Jejunum (tissue), 1 donor: ENCODE results near the genes MAML2, CEP126 and GRIA4.

DNA sequence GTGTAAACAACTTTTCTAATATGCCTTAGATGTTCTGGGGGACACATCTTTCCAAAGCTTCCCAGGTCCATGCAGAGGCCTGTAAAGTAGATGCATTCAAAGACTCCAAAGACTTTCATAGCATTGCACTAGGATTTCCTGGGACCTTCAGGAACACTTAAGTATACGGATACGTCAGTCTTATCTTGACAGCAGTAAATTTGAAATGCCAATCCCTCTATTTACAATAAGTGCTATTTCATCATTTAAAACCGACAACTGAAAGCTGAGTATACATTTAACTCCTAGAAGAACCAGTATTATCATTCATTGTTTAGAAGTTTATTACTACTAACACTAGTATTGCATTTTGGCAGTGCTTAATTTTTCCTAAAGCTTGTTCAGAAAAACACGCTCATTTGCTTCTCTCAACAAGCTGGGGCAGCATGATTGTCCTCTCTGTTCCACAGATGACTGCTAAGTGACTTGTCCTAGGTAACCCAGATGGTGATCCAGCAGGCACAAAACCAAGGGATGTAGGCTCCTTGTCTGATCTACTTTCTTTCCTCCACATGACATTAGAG is 5.5 kb downstream of the MAML2 start:
- PRO-cap = no peak

DNA sequence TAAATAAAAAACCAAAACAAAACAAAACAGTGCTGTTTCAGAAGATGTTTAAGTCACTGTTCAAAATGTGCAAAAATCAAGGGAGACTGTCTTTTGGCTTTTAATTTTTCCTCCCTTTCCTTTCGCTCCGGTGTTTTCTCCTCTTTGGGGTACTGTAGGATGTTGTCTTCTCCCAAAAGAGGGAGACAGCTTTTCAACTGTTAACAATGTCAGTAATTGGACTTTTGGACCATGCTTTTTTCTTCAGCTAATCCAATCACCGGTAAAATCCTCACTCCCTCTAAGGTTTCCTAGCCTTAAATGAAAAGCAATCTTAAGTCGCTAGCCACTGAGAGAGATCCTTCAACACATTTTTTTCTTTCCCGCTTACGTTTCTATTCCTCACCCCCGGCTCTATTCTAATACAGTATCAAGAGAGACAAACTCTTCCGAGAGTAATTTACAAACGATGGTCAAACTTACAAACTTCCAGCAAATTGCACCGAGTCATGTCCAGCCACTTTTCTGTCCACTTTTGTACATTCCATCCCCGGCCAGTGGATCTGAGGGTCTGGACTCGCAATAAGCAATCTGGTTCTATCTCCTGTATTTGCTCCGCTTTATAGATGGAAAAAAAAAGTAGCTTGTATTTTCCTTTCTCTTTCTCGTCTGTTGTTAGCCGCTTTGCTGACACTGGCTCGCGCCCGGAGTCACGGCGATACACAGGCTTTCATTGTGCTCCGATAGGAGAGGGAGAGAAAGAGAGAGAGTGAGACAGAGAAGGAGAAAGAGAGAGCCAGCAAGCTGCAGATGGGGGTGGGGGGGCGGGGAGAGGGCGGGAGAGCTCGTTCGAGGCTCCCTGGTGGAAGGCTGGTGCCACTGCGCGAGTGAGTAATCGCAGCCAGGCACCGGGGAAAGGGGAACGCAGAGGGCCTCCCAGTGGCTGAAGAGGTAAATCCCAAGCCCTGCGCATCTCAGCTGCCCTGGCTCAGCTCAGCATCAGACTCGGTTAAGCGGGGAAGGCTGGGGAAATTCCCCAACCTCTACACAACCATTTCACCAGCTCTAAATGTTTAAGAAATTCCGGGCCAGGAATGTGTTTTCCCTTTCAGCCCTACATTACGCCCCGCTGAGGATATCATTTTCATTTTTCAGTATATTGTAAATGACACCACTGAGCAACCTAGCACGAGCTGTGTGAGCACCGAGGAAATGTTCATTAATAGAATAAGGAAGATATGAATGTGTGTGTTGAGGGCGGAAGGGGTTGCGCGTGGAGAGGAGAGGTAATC is at the start of gene MAML2:
TSS of gene MAML2 (minus strand) at position 750 of the 1,271 bp plus-strand sequence.
- PRO-cap = unidirectional peak, plus-strand start at position 324 of the sequence; unidirectional peak, minus-strand start at position 572 of the sequence

- PRO-cap = no peak
These were observed 232.4 kb downstream of the JRKL start for GRCh38 chr11:96622161-96622651.

GRCh38 chr11:99069926-99070305 is 49.2 kb downstream of the CNTN5 start:
- PRO-cap = no peak

DNA sequence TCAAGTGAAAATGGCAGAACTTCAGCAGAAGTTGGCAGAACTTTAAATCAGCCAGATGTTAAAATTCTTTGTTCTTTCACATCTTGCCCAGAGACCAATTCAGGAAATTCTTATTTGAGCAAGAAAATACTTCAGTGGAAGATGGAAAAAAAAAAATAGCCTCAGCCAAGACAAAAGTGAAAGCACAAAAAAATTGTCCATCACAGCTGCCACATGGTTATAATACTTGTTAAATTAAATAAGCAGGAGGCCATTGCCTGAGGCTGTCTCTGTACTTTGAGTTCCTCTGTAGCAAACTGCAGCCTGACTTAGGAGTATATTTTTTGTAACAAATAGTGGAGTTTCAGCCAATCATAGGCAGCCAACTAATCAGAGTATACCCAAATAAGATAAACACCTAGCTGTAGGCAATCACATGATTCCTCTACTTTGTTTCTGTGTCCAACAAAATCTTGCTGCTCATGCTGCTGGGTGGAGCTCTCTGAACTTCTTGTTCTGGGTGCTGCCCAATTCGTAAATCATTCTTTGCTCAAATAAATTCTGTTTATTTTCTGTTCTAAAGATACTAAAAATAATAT is 5.2 kb upstream of the CEP126 start:
- PRO-cap = no peak

- PRO-cap = bidirectional peak, plus-strand start at chr11:101915028, minus-strand start at chr11:101914871
These were observed at the start of gene CEP126 for GRCh38 chr11:101914778-101915560. Gene CEP126, plus strand, starts transcription at chr11:101915010.

DNA sequence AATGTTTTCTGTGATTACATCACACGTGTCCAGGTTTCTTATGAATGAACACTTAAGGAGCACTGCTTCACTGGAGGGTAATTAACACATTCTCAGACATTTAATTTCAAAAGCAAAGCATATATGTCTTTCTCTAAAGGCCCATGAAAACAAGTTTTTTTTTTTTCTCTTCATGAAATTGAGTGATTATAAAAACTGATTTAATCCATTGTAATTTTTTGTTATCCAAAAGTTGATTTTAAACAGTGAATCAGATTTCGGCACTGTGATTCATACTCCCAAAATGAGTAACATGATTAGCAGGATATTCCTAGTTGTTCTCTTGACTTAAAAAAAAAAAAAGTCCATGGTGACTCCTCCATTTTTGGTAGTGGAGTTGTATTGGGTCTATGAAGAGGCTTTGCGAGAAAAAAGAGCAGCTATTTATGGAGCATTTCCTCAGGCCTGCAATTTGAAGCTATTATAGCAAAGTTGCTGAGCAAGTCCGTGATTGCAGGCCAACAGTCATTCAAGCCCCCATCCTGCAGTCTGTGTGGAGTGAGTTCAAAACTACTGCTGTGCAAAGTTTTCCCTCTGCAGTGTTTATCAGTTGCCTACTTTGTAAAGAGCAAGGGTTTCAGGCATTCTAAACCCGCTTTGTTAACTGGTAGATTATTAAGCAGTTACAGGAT is 28.8 kb downstream of the YAP1 start:
- PRO-cap = no peak

- PRO-cap = no peak
These were observed 61.0 kb downstream of the YAP1 start for GRCh38 chr11:102171076-102171732.

GRCh38 chr11:102221565-102222242 is 95.6 kb upstream of the BIRC3 start:
- PRO-cap = no peak

DNA sequence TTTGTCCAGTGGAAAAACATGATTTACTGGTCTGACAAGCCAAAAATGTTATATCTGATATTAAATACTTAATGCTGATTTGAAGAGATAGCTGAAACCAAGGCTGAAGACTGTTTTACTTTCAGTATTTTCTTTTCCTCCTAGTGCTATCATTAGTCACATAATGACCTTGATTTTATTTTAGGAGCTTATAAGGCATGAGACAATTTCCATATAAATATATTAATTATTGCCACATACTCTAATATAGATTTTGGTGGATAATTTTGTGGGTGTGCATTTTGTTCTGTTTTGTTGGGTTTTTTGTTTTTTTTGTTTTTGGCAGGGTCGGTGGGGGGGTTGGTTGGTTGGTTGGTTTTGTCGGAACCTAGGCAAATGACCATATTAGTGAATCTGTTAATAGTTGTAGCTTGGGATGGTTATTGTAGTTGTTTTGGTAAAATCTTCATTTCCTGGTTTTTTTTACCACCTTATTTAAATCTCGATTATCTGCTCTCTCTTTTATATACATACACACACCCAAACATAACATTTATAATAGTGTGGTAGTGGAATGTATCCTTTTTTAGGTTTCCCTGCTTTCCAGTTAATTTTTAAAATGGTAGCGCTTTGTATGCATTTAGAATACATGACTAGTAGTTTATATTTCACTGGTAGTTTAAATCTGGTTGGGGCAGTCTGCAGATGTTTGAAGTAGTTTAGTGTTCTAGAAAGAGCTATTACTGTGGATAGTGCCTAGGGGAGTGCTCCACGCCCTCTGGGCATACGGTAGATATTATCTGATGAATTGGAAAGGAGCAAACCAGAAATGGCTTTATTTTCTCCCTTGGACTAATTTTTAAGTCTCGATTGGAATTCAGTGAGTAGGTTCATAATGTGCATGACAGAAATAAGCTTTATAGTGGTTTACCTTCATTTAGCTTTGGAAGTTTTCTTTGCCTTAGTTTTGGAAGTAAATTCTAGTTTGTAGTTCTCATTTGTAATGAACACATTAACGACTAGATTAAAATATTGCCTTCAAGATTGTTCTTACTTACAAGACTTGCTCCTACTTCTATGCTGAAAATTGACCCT is 86.6 kb upstream of the BIRC3 start:
- PRO-cap = no peak

GRCh38 chr11:102300713-102301283 is 16.5 kb upstream of the BIRC3 start:
- PRO-cap = no peak

DNA sequence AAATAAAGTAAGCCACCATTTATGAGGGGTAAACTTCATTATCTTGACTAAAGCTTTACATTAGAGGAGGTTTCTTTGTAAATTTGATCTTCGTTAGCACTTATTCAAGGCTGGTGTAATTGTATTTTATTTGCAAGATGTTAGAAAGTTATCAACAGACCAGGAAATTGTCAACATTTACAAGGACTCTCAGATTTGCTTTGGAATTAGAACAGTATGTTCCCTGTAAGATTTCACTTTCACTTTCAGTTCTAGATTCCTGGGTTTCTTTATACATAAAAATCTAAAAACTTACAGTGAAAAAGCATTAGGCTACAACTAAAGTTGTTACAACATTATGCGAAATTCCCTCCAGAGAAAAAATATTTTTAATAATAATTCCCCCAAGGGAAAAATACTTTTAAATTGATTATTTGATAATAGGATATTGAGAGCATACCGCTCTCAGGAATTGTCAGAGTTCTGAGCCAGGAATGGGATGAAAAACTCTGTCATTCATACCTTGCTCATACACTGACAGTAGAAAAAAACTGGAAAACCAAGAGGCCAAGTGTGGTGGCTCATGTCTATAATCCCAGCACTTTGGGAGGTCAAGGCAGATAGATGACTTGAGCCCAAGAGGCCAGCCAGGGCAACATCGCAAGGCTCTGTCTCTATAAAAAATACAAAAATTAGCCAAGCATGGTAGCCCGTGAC is 4.5 kb upstream of the BIRC3 start:
- PRO-cap = no peak

- PRO-cap = no peak
These were observed 994 bp upstream of the BIRC2 start for GRCh38 chr11:102345852-102346587.

DNA sequence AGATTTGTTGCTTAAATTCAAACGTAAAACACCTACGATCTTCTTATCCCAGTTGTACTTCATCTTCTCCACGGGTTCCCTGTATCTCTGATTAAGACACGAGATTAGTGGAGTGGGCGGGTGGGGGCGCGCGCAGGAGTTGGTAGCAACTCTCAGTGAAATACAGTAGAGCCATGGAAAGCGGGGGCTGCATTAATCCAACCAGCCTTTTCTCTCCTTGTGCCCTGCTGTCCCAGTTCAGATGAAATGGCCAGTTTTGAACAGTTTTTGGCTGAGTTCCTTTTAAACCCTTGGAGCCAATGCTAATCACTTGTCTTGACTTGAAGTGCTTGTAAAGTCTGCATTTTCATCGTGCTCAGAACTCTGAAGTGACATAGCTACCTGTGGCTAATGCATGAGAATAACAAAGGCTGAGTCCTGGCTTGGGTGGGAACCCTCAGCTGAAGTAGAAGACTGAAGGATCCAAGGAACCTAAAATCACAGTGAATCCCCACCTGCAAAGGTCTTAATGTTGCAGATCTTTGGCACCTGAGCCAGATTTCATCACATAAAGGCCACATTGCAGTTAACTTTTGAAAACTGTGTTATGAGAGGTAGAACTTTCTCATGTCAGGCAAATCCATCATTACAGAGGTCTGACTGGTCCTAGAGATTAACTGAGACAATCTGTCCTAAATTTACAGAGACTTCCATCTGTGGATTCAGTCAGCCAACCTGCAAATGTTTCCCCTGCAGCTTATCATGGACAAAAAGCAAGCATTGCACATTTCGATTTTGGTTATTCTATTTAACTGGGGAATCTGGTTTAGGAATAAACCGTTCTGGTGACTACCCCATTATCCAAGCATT is 909 bp upstream of the TMEM123 start:
- PRO-cap = no peak

- PRO-cap = no peak
These were observed 21.9 kb upstream of the MMP7 start for GRCh38 chr11:102552314-102553019.

GRCh38 chr11:102746739-102747719 is 22.3 kb upstream of the MMP8 start:
- PRO-cap = no peak

DNA sequence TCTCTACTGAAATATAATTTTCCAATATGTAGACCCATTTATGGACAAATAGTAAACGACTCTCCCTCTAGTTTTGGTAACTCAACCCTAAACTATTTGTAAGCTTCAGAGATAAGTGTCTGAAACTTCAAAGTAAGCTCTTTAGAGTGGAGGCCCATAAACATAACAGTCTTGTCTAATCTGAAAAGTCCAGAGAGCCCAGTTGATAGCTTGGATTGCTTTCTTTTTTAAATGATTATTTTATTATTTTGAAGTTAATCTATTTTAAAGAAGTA is 307.7 kb upstream of the DDI1 start:
- PRO-cap = no peak

DNA sequence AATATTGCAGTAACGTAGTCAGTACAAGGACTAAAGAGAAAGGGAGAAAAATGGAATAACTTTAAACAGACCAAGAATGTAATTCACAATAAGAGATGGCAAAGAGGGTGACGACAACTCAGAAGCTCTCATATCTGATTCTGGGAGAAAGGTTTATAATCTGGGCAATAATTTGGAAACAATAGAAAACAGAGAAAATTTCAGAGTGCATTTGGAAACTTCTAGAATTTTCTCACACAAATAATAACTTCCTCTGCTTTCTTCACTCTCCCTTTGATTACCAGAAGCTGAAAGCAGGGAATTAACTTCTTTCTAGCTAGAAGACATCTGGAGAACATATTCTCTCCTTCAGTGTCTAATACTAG is 50.8 kb downstream of the CASP4 start:
- PRO-cap = no peak

DNA sequence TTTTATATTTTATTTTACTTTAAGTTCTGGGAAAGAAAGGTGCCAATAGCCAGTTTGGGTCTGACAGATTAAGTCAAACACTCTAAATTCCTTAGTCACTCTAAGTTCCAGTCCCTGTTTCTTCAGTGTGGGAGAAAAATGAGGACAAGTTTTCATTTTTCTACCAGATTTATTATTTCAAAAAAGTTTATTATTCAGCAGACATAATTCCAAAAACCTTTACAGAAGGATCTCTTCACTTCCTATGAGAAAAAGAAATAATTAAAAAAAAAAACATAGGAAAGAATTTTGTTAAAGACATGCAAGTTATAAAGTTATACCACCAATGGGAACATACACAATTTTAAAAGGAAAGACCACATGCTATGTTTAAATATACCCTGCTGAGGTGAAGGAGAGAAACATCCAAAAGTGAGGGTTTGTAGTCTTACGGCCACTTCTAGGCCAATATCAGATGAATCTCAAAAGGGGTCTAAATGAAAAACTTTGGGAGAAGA is 2.4 kb upstream of the CASP5 start:
- PRO-cap = no peak

GRCh38 chr11:105609805-105610885 is at the start of gene GRIA4:
Gene GRIA4, plus strand, starts transcription at chr11:105610073.
- PRO-cap = no peak